H4 (cell line): ENCODE data around the genes PDE10A and SFT2D1.

DNA sequence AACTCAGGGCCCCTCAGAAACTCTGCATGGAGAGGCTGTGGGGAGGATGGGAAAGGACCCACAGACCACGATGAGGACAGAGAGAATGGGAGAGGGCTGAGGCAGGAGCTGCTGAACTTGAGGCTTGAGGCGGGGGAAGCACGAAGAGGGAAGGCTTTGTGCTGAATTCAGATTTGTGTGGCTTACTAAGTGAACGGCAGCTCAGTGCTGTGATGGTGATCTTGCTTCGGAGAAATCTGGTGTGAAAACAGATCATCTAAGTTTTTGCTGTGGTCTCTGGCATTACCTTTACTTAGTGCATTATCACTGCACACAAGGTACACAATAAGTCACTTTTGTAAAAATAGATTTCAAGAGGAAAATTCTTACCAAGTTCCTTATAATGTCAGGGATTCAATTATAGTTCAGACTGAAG is 10.9 kb upstream of the QKI start:
- RAMPAGE, long total RNA = no peak

DNA sequence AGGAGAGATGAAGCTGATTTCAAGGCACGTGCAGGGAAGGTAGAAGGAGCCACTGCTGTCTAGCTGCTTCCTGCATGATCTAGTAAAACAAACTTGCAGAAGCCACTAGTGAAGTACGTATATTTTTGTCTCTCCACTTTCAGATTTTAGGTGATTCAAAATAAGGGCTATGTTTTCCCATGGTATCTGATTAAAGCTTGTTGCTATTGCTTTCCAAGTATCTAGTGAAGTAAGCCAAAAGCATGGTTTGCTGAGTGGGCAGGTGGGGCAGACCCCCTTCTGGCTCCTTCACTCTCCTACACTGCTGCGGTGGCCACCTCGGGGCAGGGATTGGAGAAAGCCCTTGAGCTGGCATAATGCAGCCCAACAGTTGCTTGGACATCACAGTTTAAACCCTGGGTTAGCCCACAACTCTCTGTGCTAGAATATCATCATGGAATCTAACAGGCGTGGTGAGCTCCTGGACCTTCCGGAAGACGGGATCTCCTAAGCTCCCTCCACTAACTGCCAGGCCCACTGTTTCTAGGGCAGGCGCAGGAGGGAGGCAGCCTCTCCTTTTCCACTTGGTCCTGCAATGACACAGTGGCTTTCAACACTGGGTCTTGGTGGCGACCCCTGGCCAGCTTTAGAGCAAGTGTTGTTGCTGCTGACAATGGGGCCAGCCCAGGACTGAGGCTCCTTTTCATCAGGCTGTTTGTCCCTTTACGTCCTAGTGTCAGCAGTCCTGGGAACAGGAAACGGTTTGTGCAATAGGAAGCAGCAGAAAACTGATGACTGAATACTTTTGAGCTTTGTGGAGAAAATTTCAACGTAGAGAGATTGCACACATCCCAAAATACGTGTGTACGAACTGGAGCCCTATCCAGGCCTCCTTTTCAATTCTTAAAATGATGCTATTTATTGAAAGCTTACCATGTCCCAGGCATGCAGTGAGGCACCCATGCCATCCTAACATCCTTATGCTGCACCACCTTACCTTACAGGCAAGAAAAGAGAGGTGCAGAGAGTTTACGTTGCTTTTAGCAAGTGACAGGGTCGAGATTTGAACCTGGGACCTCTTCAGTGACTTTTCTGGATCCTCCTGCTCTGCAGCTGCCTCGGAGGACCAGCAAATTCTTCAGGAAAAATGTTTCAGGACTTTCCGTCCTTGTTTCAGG is 9.7 kb upstream of the QKI start:
- RAMPAGE, long total RNA = no peak

- RAMPAGE, long total RNA = no peak
Observed at GRCh38 chr6:163712070-163712639, 297.6 kb downstream of the QKI start.

GRCh38 chr6:163837583-163838129 is 423.1 kb downstream of the QKI start:
- RAMPAGE, long total RNA = no peak

DNA sequence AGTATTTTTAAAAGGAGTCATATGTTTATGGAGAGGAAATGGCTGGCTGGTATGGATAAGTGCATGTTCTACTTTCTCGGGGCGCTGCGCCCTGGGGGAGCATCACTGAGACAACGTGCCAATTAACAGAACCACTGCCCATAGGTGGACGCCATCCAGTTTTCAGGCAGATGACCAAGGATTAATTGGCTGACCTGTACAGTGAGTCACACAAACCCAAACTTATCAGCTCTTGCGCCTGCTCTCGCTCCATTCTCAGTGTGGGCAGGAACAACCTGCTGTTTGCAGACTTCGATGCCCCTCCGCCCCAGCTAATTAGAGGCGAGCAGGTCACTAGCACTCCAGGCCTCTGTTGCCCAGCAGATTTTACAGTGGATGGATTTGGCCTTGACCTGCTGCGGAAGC is 571.3 kb downstream of the QKI start:
- RAMPAGE, long total RNA = no peak

GRCh38 chr6:164084975-164086329 is 670.9 kb downstream of the QKI start:
- RAMPAGE, long total RNA = no peak

- RAMPAGE, long total RNA = no peak
Observed at GRCh38 chr6:164105679-164106136, 691.2 kb downstream of the QKI start.

- RAMPAGE, long total RNA = no peak
Observed at GRCh38 chr6:164150892-164151786, 736.6 kb downstream of the QKI start.

DNA sequence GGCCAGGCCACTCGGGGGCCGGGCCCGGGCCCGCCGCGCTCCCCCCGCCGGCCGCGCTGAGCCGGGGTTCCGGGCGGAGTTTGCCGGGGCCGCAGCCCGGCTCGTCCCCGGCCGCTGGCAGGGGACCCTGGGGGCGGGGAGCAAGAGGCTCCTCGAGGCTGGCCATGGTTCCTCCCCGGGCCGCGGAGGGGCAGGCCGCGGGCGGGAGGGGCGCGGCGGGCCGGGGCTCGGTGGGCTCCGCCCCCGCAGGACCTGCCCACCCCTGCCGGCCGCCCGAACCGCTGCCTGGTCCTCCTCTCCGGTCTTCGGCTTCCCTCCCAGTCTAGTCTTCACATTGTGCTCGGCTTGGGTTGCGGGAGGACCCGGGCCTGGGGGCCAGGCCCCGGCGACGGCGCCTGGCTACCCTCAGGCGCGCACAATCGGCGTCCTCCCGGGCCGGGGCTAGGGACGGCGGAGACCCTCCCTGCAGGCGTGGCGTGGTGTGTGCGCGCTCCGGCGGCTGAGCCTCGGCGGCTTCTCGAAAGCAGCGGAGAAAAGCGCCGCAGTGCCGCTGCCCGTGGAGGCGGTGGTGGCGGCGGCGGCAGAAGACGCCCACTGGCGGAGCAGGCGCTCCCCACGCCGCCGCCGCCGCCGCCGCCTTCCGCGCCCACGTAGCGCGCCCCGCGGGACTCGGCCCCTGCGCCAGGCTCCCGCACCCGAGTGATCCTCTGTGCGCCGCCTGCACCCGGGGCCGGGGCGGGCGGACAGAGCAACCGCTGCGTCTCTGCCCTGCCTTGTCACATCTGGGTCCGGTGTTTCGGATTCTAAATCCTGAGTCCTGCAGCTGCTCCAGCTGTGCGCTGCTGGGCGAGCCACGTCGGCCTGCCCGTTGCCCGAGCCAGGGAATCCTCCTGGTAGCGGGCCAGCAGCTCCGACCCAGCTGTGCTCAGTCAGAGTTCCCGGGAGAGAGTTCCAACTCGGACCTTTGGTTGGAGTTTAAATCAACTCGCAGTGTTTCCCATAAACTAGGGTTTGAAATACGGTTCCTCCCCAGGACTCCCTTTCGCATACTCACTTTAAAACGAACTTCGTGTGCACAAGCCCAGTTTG is at the start of gene PDE10A:
Gene PDE10A (minus strand): TSS at position 596 of the 1,089 bp plus-strand sequence.
- RAMPAGE, long total RNA = no peak

DNA sequence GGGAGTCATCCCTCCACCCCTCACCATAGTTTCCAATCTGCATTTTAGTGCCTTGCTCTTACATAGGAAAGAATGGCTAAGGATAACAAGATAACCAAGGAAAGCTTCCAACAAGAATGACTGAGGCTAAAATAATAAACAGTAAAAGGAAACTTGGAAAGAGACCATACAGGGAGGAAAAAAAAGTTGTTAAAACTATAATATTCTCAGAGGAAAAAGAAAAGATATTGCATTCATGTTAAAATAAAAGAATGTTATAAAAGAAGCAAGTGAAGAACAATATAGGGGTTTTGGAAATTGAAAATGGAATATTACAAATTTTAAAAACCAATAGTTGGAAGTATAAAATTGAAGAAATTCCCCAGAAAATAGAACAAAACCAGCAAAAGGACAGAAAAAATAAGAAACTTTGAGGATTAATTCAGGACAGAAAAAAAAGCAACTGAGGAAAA is 55.7 kb upstream of the PDE10A start:
- RAMPAGE, long total RNA = no peak

- RAMPAGE, long total RNA = no peak
Observed at GRCh38 chr6:166008337-166009010, 159.2 kb downstream of the TBXT start.

- RAMPAGE, long total RNA = no peak
Observed at GRCh38 chr6:166056494-166057210, 111.0 kb downstream of the TBXT start.

- RAMPAGE, long total RNA = no peak
Observed at GRCh38 chr6:166286558-166287328, 21.4 kb downstream of the PRR18 start.

DNA sequence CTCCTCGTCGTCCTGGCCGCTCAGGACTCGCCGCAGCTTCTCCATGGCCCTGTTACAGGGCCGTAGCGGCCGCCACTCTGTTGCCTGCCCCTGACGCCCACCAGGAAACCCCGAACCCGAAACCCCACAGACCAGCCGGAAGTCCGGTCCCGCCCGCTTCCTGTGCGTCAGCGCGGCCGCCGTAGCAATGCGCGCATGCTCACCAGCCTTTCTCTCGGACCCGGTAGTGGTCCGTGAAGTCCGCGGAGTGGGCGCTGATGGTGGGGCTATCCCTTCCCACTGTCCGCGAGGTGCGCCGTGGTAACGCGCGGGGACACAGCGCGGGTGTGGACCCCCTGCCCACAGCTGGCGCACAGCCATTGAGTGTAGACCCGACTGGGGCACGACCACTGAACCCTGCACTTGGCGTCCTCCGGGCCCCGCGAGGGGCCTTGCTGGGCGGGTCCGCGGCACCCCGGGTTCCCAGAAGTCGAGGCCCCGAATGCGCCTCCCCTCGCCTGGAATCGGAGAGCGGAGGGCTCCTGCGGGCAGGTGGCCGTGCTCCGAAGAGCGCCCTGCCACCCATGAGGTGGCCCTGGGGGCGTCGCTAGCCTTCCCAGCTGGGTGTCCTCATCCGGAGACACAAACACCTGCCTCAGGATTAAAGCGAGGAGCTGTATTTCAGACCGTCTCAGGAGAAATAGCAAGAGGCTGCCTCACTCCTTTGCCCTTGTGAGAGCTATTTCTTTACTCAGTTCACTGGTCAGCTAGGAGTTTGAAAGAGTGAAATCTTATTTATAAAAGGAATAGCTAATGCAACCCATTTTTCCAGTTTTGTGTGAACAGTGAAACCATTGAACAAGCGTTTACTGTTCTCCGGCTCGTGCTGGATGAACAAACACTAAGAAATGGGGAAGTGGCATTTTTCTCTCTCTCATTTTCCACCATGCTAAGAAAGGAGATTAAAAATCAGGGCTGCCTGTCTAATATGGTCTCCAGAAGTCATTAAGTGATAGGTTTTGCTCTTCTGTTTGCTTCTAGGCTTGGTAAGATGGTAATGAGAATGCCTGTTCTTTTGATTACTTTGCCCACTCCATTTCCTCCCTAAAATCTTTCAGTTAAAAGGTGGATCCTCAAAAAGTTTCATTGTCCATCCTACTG is at the start of gene SFT2D1:
Gene SFT2D1 (minus strand): TSS at position 109 of the 1,140 bp plus-strand sequence.
- RAMPAGE, long total RNA = start-site peak on the minus strand centred at position 132 of the sequence, 13 bp wide, 27 reads

- RAMPAGE, long total RNA = no peak
Observed at GRCh38 chr6:166379906-166380263, 2.9 kb downstream of the MPC1 start.

- RAMPAGE, long total RNA = no peak
Observed at GRCh38 chr6:166465434-166465909, 82.7 kb upstream of the MPC1 start.

- RAMPAGE, long total RNA = no peak
Observed at GRCh38 chr6:166470547-166470847, 87.8 kb upstream of the MPC1 start.

DNA sequence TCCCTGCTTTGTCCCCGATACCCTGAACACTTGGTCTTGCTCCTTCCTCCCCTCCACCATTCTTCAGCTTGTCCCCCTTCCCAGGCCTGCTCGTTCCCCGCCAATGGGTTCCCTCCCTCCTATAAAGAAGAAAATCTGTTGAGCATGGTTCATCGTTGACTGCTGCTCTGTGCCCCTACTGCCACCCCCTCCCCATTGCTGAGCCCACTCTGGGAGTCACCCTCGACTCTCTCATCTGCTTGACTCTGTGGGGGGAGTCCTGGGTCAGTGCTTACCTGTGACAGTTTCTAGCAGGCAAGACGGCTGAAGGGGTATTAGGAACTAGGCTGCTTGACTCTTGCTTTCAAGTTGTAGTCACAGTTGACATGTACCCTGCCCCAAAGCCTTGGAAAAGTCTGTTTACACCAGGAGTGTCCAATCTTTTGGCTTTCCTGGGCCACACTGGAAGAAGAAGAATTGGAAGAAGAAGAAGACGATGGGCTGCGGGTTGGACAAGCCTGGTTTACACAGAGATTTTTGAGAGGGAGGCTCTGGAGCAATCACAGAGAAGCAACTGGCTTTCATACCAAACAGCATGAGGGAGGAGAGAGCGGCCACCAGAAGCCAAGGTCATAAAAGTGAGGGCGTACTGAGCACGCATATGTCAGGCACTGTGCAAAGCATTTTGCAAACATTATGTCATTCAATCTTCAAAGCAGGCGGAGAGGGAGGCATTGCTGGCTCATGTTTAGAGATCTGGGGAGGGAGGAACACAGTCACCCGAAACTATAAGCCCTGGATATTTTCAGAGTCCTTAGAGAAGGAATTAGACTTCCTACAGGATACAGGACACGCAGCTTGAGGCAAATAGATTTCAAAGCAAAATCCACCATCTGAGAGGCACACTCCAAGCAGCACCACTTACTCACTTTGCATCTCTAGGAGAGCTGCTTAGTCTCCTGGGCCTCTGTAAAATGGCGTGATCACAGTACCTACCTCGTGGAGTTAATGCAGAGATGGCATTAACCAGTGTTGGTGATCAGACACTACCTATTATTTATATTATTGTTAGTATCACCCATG is 24.8 kb downstream of the RAMACL start:
- RAMPAGE, long total RNA = no peak

- RAMPAGE, long total RNA = no peak
Observed at GRCh38 chr6:166636632-166637160, 9.6 kb upstream of the RPS6KA2 start.

DNA sequence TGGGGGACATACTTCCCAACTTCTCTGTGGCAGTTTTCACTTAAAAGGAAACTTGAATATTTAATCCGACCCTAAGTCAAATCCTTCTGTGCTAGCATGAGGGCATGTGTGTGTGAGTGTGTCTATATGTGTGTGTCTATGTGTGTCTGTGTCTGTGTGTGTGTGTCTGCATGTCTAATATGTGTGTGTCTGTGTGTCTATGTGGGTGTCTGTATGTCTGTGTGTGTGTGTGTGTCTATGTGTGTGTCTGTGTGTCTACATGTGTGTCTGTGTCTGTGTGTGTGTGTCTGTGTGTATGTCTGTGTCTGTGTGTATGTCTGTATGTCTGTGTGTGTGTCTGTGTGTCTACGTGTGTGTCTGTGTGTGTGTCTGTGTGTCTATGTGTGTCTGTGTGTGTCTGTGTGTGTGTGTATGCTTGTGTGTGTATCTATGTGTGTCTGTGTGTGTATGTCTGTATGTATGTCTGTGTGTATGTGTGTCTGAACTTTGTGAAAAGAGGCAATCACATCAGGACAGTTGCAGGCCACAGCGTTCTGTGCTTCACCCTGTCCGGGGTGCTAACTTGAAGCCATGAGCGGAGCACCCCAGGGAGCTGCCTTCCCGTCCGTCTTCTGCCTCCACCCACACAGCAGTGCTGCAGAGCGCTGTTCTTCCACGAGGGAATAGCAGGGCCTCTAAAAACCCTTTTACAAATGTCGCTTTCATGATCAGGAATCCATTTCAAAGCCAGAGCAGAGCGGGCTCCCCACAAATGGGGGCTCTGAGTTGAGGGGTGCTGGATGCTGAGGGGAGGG is 131.7 kb downstream of the RNASET2 start:
- RAMPAGE, long total RNA = no peak